Camera-type eye (tissue), 1 donor: ENCODE data around the genes ARMC12 and RAB44.

DNA sequence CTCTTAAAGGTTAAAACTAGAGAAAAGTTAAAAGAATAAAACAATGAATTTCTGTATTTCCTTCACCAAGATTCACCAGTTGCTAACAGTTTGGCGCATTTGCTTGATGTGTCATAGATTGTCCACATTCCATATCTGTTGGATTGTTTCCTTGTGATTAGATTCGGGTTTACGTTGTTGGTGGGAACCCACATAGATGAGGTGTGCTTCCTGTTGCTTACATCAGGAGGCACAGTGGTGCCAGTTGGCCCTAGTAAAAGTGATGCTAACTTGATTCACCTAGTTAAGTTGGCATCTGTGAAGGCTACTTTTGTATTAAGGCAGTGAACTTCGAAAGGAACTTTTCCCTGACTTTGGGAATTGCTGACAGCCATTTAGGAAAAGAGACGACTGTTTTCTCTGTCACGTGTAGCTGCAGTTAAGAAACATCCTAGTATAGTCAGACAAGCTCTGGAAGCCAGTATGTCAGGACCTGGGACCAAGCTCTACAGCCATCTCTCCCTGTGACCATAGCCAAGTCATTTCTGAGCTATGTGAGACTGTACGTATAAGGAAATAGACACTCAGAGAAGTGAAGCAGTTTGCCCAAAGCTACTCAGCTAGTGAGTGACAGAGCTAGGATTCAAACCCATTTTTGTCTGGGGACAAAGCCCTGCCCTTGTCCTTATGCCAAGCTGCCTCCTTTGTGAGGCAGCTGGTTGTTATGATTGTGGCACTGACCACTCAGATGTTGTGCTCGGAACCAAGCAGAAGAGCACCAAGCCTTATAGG, 49.1 kb downstream of the PPARD start:
- RAMPAGE, long total RNA: no peak

GRCh38 chr6:35394887-35395657, 52.7 kb downstream of the PPARD start:
- RAMPAGE, long total RNA: no peak

DNA sequence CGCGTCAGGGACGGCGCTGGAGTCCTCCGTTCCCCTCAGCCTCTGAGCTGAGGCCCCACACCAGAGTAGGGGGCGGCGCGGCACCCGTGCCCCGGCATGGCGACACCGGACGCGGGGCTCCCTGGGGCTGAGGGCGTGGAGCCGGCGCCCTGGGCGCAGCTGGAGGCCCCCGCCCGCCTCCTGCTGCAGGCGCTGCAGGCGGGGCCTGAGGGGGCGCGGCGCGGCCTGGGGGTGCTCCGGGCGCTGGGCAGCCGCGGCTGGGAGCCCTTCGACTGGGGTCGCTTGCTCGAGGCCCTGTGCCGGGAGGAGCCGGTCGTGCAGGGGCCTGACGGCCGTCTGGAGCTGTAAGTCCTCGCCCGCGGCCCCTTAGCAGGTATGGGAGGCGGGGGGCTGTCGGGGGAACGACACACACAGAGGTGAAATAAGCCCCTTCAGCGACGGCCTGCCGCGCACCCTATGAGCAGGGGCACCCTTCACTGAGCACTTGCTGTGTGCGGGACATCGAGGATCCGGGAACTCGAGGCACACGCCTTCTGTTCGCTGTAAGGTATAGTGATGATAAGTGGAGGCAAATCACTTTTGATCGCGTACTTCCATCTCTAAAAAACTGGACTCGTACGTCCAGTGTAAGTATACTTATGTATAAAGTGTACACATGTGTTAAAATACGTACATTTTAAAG, 453 bp downstream of the FANCE start:
- RAMPAGE, long total RNA: no peak

- RAMPAGE, long total RNA: no peak
Measured at GRCh38 chr6:35690997-35691686, 2.4 kb upstream of the FKBP5 start.

DNA sequence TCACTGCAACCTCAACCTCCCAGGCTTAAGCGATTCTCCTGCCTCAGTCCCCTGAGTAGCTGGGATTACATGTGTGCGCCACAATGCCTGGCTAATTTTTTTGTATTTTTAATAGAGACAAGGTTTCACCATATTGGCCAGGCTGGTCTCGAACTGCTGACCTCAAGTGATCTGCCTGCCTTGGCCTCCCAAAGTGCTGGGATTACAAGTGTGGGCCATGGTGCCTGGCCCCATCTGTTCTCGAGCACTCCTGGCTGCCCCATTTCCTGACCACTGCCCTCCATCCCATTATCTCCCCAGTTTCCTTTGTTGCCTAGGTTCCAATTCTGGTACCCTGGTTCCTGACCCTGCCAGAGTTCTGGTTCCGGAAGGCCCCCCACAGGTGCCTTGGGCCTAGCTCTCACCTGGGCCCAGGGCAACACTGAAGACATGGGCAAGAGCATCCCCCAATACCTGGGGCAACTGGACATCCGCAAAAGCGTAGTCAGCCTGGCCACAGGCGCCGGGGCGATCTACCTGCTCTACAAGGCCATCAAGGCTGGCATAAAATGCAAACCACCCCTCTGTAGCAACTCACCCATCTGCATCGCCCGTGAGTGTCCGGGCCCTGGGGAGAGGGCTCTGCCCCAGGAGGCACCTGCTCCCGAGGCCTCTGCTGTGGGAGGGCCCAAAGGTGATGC, at the start of gene ARMC12:
TSS of gene ARMC12 (plus strand) at position 353 of the 680 bp plus-strand sequence.
- RAMPAGE, long total RNA: no peak

DNA sequence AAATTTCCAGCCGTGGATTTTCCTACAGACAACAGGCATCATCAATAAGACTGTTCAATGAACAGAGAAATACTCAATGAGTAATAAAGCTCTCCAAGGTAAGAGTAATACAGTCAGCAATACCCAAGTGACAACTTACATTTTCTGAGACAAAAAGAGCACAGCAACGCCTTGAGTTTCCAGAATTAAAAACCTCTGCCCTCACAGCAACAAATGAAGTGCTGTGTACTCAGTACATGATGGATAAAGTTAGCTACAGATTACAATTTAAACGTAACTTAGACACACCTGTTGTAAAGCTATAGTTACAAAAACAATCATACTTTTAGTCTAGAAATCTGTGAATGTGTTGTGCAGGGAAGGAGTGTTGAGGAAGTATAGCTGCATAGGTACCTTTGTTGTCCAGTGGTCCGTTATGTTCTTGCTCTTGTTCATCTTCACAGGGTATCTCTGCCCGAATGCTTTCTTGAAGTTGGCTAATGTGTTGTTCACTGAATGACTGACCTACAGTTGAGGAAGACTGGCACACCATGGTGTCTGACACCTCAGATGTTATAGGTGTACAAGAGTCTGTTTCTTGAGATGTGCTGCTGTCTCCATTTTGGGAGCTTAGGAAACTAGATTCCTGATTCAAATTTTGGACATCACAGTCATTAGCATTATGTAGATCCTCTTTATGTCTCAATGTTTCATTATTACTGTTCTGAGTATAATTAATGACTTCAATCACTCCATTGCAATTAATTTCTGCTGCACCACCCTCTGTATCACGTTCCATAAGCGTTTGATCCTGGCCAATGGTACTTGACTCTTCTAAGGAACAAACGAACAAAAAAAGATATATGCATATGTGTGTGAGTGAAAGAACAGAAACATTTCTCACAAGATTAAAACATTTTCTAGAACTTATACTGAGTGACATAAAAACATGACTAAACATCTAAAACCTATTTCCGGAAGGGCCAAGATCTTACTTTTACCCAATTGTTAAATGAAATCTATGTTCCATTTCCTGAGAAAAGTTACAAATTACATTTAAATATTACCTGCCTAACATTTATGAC, 51.5 kb downstream of the SRPK1 start:
- RAMPAGE, long total RNA: no peak

DNA sequence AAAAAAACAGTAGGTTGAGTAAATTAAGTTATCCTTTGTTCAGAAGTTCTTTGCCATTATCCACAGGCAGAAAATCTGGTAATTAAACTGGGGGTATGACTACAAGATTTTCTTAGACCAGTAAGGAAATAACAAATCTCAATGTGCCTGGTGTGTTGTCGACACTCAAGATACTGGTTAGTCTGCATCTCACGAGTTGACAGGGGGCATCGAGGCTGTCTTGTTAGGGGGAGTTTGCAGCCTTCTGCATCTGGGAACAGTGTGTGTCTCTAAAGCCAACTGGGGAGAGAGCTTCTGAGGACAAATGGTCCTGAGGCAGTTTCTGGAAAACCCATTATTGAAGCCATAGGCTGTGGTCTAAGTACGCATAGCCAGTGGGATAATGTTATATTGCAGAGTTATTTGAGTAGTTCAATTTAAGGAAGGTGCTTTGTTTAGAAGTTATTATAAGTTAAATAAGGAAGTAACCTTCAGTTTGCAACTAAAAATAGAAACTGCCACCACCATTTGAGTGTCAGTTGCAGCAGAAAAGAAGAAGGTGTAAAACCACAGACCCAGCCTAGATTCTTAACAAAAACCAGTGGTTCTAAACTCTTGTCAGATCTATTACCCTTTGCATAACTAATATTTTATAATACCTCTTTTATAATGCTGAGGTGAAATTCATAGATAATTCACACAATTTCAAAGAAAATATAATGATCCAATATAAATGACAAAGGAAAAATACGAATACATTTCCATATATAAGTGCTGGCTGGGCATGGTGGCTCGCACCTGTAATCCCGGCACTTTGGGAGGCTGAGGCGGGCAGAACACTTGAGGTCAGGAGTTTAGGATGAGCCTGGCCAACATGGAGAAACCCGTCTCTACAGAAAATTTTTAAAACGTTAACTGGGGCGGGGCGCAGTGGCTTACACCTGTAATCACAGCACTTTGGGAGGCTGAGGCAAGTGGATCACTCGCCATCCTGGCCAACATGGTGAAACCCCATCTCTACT, 15.3 kb upstream of the MAPK13 start:
- RAMPAGE, long total RNA: no peak

DNA sequence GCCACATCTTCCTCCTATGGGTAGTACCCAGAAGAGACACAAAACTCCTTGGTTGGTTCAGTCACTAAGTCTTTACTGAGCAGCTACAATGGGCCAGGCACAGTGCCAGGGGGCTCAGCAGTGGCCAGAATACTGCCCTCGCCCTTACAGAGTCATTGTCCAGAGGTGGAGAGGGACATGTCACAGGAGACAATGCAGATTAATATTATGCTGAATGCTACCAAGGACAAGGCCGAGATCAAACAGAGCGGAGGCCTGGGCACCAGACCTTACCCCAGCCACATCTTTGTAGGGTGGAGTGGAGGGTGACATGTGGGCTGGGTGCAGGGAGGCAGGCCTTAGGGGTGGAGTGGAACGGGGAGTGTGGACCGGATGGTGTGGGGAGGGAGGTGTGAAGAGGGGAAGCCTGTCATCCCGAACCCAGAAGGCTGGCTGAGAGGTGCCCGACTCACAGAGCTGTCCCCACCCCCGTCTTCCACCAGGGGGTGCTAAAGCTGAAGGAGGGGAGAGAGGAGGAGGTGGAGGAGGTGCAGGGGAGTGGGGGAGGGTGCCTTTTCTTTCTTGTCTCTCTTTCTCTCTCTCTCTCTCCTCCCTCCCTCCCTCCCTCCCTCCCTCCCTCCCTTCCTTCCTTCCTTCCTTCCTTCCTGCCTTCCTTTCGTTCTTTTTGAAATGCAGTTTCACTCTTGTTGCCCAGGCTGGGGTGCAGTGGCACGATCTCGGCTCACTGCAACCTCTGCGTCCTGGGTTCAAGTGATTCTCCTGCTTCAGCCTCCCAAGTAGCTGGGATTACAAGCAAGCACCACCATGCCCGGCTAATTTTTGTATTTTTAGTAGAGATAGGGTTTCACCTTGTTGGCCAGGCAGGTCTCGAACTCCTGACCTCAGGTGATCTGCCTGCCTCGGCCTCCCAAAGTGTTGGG, 6.5 kb upstream of the MAPK13 start:
- RAMPAGE, long total RNA: no peak

- RAMPAGE, long total RNA: no peak
Measured at GRCh38 chr6:36129821-36129995, 605 bp upstream of the MAPK13 start.

GRCh38 chr6:36245114-36245370, 24.8 kb upstream of the PNPLA1 start:
- RAMPAGE, long total RNA: no peak

- RAMPAGE, long total RNA: no peak
Measured at GRCh38 chr6:36466504-36466983, 23.7 kb downstream of the KCTD20 start.

DNA sequence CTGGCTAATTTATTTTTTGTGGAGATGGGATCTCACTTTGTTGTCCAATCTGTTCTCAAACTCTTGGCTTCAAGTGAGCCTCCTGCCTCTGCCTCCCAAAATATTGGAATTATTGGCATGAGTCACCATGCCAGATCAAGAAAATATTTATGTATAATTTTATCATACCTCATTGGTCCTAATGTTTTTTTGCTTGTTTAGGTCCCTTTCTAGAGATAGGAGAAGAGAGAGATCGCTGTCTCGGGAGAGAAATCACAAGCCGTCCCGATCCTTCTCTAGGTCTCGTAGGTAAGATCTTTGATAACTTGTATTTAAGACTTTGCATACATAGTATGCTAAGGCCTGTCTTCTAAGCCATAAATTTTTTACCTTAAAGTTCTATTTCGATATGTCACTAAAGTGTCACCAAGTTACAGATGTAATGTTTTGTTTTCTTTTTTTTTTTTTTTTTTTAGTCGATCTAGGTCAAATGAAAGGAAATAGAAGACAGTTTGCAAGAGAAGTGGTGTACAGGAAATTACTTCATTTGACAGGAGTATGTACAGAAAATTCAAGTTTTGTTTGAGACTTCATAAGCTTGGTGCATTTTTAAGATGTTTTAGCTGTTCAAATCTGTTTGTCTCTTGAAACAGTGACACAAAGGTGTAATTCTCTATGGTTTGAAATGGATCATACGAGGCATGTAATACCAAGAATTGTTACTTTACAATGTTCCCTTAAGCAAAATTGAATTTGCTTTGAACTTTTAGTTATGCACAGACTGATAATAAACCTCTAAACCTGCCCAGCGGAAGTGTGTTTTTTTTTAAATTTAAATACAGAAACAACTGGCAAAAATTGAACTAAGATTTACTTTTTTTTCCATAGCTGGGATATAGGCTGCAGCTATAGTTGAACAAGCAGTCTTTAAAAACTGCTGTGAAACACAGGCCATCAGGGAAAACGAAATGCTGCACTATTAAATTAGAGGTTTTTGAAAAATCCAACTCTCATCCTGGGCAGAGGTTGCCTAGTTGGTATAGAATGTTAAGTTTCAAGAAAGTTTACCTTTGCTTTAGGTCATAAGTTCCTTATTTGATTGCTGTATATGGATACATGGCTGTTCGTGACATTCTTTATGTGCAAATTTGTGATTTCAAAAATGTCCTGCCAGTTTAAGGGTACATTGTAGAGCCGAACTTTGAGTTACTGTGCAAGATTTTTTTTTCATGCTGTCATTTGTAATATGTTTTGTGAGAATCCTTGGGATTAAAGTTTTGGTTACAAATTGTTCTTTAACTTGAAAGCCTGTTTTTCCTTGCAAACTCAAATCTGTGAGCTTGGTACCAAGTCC, 7.8 kb downstream of the SRSF3 start:
- RAMPAGE, long total RNA: no peak

DNA sequence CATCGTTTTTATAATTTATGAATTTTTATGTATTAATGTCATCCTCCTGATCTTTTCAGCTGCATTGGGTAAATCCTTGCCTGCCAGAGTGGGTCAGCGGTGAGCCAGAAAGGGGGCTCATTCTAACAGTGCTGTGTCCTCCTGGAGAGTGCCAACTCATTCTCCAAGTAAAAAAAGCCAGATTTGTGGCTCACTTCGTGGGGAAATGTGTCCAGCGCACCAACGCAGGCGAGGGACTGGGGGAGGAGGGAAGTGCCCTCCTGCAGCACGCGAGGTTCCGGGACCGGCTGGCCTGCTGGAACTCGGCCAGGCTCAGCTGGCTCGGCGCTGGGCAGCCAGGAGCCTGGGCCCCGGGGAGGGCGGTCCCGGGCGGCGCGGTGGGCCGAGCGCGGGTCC, 263 bp upstream of the CDKN1A start:
- RAMPAGE, long total RNA: no peak

- RAMPAGE, long total RNA: no peak
Measured at GRCh38 chr6:36697257-36698030, at the start of gene RAB44. RAB44 (plus strand) TSS chr6:36697826.

DNA sequence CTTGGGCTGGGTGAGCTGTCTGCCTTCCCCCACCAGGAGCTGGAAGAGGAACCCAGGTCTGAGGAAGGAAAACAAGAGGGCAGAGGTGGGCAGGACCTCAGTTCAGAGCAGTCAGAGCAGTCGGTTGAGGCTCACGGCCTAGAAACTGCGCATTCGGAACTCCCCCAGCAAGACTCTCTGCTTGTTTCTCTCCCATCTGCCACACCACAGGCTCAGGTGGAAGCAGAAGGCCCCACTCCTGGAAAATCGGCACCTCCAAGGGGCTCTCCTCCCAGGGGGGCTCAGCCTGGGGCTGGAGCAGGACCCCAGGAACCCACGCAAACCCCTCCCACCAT, 24.4 kb downstream of the RAB44 start:
- RAMPAGE, long total RNA: no peak

DNA sequence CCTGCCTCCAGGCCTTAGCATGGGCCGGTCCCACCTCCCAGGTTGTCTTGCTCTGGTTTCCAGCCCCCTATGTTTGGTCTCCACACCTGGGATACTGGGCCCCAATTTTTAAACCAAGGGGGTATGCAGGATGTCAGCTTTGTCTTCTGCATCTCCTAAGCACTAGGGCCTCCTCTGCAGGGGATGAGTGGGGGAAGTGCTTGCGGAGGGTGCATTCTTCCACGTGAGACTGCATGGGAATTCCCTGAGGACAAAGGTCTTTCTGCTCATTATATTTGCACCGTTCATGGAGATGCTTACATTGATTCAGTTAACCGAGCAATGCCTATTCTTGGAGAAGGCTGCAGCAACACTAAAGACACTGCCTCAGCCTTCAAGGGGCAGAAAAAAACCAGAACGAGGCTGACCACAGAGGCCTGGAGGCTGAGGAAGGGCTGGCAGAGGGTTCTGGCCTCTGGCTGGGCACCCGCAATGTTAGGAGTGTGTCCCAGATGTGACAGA, 45.4 kb downstream of the RAB44 start:
- RAMPAGE, long total RNA: no peak

- RAMPAGE, long total RNA: no peak
Measured at GRCh38 chr6:36768795-36769820, 70.1 kb downstream of the CPNE5 start.

GRCh38 chr6:36786039-36786533, 53.2 kb downstream of the CPNE5 start:
- RAMPAGE, long total RNA: no peak

DNA sequence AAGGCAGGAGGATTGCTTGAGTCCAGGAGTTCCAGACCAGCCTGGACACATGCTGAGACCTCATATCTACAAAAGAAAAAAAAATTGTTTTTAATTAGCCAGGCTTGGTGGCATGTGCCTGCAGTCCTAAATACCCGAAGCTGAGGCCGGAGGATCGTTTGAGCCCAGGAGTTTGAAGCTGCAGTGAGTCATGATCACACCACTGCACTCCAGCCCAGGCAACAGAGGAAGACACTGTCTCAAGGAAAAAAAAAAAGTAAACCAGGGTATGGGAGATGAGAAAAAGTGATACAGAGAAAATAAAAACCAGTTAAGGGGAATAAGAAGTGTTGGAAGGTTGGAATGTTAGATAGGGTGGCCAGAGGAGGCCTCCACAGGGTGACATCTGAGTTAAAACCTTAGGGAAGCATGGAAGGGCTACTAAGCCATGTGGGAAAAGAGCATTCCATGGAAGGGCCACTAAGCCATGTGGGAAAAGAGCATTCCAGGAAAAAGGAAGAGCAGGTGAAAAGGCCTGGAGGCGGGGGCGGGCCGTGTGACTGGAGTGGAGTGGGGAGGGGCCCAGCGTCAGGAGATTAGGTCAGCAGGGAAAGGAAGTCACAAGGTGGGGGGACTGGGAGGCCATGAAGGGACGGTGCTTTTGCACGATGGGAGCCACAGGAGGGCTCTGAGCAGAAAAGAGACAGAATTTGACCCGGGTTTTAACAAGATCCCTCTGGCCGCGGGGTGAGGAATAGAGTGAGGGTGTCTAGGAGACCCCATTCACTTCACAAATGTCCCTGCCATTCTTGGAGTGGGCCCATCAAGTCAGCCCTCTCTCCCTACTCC, 18.3 kb downstream of the CPNE5 start:
- RAMPAGE, long total RNA: no peak

DNA sequence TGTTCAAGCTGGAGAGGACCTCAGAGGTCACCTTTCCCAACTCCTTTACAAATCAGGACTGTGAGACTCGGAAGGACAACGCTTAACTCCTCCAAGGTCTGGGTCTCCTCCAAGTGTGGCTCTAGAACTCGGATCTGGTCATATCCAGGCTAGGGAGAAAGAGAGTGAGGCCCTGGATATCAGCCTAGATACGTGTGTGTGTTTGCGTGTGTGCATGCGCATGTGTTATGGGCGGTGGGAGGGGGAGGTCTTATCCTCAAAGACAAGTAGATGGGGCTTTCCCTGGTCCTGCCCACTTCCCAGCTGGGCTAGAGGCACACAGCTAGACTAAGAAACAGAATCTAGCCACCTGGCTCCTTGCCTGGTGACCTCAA, 13.3 kb downstream of the CPNE5 start:
- RAMPAGE, long total RNA: no peak